IMR-90 (cell line): ENCODE results near the gene RNF113B.

DNA sequence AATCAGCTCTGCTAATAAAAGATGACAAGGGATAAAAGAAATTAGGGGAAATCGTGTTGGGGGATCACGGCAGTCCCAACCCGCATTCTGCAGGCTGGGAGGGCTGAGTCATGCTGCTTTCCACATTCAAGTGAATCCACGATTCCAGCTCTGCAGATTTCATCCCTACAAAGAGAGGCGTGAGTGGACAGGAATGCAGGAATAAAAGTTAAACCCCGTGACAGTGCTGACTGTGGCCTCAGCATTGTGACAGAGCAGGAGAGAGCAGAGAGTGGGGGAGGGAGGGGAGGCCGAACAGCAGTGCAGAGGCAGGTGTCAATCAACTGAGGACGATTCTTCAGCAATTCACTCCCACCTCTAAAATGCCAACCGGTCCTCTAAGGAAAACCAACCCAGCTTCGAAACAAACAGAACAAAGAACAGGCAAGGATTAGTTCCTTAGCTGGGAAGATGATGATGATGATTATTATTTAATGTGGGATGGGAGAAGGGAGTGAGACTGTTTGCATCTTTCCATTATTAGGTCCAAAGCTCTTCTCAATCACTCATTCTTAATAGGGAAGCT lies 66.4 kb upstream of the RAP2A start:
- RRBS: no CpG with 5 or more reads among the region's 10 CpGs
CAGE:
- cytosol, long polyA plus RNA: no peak
- long polyA plus RNA: no peak
- nucleus, long polyA plus RNA: no peak

DNA sequence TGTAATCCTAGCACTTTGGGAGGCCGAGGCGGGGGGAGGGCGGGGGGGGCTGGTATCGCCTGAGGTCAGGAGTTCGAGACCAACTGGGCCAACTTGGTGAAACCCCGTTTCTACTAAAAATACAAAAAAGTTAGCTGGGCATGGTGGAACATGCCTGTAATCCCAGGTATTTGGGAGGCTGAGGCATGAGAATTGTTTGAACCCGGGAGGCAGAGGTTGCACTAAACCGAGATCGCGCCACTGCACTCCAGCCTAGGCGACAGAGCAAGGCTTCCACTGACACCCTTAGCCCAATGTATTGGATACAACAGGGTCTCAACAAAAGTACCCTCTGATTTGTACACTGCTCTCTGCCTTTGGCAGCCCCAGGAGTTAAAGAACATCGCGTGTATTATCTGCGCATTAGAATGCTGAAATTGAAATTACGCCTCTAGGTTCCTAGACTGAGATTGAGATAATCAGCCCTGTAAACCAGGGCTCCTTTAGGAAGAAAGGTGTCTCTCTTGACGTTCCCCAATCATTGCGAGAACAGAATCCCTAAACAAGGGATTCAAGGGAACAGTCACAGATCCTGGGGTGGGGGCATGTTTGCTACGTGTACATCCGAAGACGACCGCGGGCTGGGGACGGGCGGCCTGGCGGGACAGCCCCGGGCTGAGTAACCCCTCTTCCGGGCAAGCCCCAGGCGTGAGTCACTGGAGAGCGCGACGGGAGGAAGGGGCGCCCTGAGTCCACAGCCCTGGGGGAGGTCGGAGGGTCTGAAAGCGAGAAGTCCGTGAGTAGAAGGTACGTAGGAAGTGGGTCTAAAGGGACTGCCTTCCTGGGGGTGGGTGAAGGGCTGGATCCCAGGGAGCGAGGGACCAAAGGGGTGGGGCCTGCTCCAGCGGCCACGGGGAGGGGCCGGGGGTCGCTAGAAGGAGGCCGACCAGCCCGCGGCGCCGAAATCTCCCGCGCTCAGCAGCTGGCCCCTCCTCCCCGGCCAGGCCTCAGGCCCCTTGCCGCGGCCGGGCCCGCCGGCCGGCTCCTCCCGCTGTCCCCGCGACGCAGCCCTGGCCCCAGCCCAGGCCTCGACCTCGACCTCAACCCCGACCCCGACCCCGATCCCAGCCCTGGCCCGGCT lies 22.1 kb downstream of the IPO5 start:
- RRBS: 1% methylated on average over 13 of the region's 65 CpGs
CAGE:
- cytosol, long polyA plus RNA: start-site peak on the plus strand centred at position 714 of the sequence, 61 bp wide, 23 and 41 reads in 2 replicates
- long polyA plus RNA: no peak
- nucleus, long polyA plus RNA: no peak

DNA sequence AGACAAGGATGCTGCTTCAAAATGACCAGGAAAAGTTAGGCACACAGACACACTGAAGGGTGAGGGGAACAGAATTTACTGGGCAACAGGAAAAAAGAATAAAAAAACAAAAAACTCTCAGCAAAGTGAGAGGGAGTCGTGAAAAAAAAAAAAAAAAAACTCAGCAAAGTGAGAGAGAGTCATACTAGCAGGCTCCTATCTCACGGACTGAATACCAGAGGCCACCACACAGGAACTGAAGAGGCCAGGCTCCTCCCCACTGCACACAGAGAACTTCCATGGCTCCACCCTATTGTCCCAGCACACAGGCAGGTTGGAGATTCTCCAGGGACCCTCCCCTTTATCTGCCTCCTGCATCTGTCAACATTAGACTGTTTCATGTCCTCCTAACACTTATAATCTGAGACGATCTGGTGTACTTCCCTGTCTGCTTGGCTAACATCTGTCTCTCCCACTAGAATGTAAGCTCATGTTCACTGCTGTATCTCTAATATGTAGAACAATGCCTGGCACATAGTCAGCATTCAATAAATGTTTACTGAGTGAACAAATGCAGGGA lies 37.0 kb upstream of the FARP1 start:
- RRBS: no CpG with 5 or more reads among the region's 3 CpGs
CAGE:
- cytosol, long polyA plus RNA: no peak
- long polyA plus RNA: no peak
- nucleus, long polyA plus RNA: no peak

- RRBS: 98% methylated on average over 7 of the region's 27 CpGs
CAGE:
- cytosol, long polyA plus RNA: no peak
- long polyA plus RNA: no peak
- nucleus, long polyA plus RNA: no peak
These were observed at the start of gene RNF113B for GRCh38 chr13:98177038-98177389. TSS of gene RNF113B (minus strand) at chr13:98177269.

DNA sequence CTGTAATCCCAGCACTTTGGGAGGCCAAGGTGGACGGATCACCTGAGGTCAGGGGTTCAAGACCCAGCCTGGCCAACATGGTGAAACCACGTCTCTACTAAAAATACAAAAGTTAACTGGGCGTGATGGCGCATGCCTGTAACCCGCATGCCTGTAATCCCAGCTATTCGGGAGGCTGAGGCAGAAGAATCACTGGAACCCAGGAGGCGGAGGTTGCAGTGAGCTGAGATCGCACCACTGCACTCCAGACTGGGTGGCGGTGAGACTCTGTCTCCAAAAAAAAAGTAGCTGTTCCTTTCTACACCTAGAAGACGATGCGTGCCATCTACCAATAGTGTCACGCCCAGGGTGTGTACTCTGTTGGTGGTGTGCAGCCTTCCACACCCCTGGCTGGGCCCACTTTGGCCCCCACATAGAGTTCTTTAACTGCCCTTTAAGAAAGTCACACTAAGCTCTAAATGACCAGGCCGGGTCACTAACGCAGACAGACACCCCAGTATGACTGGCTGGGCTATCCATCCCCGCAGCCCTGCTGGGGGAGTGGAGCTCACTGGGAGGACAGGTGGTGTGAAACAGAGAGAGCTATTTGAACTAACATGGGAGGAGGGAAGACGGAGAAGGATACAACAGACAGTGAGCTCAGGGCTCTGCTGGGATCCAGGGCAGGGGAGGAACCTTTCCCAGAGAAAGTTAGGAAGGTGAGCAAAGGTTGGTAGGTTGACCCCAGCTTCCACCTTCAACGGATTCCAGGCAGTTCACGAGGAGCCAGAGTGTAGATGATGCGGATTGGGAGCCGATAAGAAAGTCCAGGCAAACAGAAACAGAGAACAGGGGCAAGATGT lies 70.1 kb upstream of the RNF113B start:
- RRBS: no CpG with 5 or more reads among the region's 20 CpGs
CAGE:
- cytosol, long polyA plus RNA: no peak
- long polyA plus RNA: no peak
- nucleus, long polyA plus RNA: no peak

GRCh38 chr13:98267102-98267626 lies 90.1 kb upstream of the RNF113B start:
- RRBS: no CpG with 5 or more reads among the region's 11 CpGs
CAGE:
- cytosol, long polyA plus RNA: no peak
- long polyA plus RNA: no peak
- nucleus, long polyA plus RNA: no peak

GRCh38 chr13:98390518-98391076 lies 186.3 kb downstream of the STK24 start:
- RRBS: no CpG with 5 or more reads among the region's 4 CpGs
CAGE:
- cytosol, long polyA plus RNA: no peak
- long polyA plus RNA: no peak
- nucleus, long polyA plus RNA: no peak

DNA sequence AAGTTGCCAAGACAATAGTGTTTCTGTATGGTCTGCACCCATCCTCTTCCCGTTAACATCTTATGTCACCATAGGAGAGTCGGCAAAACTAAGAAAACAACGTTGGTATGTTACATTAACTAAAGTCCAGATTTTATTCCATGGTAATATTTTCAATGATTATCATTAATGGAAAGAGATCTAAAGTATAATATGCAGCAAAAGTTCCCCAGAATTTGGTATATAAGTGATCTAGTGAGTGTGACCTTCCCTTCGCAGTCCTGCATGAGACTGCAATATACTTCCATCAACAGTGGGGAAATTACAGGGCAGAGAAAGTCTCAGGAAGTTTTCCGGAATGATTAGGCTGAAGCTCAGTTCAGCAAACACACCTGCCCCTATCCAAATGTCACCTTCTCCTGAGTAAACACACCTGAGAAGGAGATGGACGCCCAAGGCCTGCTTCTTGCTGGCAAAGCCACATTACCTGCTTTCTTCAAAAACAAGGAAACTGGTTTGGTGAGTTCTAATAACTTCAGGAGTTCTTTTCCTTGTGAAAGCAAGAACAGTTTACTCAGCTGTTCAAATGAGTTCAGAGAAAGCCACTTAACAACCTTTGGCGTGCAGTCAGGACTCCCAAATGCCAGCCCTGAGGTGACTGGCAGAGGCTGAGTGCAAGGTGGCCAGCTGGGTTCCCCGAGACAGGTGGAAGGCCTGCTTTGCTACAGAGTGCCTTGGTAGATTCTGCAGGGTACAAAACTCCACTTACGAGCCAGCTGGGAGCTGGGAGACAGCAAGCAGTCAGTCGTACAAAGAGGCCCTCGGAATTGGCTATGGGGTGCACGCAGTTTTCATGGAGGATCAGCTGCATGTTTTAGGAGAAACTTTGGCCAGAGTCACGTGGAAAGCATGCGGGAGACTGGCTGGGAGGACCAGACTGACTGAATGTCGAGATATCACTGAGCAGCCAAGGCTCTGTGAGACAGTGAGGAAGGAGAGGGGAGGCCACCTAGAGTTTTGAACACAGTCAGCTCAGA lies 160.5 kb downstream of the STK24 start:
- RRBS: no CpG with 5 or more reads among the region's 15 CpGs
CAGE:
- cytosol, long polyA plus RNA: no peak
- long polyA plus RNA: no peak
- nucleus, long polyA plus RNA: no peak

- RRBS: no CpG with 5 or more reads among the region's 29 CpGs
CAGE:
- cytosol, long polyA plus RNA: no peak
- long polyA plus RNA: no peak
- nucleus, long polyA plus RNA: no peak
These were observed 93.7 kb downstream of the STK24 start for GRCh38 chr13:98482913-98483854.

- RRBS: no CpG with 5 or more reads among the region's 10 CpGs
CAGE:
- cytosol, long polyA plus RNA: no peak
- long polyA plus RNA: no peak
- nucleus, long polyA plus RNA: no peak
These were observed 93.0 kb downstream of the STK24 start for GRCh38 chr13:98483855-98484347.

- RRBS: 90% methylated on average over 2 of the region's 9 CpGs
CAGE:
- cytosol, long polyA plus RNA: no peak
- long polyA plus RNA: no peak
- nucleus, long polyA plus RNA: no peak
These were observed 86.4 kb downstream of the STK24 start for GRCh38 chr13:98490408-98490932.

DNA sequence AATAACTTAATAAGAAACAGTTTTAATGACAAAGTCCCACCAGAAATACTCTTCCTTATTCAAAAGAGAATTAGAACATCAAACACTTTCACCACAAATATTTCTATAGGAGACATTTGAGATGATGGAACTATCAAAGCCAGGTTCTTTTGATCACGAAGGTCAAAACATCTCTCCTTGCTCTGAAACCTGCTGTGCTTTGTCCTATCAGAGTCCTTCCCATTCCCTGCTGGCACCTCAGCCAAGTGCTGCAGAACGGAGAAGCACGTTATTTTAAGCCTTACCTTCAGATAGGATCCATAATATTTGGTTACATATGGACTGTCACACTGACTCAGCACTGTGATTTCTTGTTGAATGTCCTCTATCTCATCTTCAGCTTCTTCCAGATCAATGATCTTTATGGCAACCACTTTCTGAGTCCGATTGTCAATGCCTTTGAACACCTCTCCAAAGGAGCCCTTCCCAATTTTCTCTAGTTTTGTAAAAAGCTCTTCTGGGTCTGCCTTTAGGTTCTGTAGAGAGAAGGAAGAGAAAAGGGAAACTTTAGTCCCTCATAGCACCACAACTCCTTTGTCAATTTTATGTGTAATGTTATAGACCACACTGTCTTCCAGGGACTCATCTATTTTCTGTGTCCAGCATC lies 57.8 kb downstream of the STK24 start:
- RRBS: no CpG with 5 or more reads among the region's 4 CpGs
CAGE:
- cytosol, long polyA plus RNA: no peak
- long polyA plus RNA: no peak
- nucleus, long polyA plus RNA: no peak

- RRBS: 88% methylated on average over 4 of the region's 30 CpGs
CAGE:
- cytosol, long polyA plus RNA: no peak
- long polyA plus RNA: no peak
- nucleus, long polyA plus RNA: no peak
These were observed 33.9 kb downstream of the STK24 start for GRCh38 chr13:98542816-98543670.

DNA sequence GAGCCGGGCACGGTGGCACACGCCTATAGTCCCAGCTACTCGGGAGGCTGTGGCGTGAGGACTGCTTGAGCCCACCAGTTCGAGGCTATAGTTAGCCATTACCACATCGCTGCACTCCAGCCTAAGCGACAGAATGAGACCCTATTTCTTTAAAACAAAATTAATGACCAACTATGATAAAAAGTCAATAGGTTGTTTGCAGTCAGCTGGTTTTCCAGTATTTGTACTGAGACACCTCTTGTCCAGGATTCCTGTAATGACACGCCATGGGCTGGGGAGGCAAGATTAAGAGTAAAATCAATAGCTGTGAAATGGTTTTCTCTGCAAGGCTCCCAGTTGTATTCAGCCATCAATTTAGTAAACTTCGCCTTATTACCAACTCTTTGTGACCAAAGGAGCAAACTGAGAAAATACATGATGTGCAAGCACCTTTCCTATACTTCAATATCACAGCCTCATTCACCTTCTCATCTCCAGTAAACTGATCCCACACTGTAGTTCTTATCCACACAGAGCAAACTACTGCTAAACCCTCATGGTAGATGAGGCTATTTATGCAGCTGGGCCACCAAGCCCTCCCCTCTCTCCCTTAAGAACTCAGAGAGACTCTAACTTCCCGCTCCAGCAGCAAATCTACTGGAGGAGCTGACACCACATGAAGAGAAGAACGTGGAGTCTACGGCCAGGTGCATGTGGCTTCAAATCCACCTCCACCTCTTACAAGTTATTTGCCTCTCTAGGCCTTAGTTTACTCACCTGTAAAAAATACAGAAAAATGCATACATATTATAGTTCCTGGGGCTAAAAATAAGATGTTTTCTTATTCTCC lies 29.3 kb downstream of the STK24 start:
- RRBS: no CpG with 5 or more reads among the region's 13 CpGs
CAGE:
- cytosol, long polyA plus RNA: no peak
- long polyA plus RNA: no peak
- nucleus, long polyA plus RNA: no peak

- RRBS: no CpG with 5 or more reads among the region's 5 CpGs
CAGE:
- cytosol, long polyA plus RNA: no peak
- long polyA plus RNA: no peak
- nucleus, long polyA plus RNA: no peak
These were observed 28.6 kb downstream of the STK24 start for GRCh38 chr13:98548229-98548712.

- RRBS: no CpG with 5 or more reads among the region's 11 CpGs
CAGE:
- cytosol, long polyA plus RNA: no peak
- long polyA plus RNA: no peak
- nucleus, long polyA plus RNA: no peak
These were observed 11.2 kb downstream of the STK24 start for GRCh38 chr13:98565665-98566196.

GRCh38 chr13:98784879-98785128 lies 32.3 kb upstream of the SLC15A1 start:
- RRBS: no CpG with 5 or more reads among the region's 4 CpGs
CAGE:
- cytosol, long polyA plus RNA: no peak
- long polyA plus RNA: no peak
- nucleus, long polyA plus RNA: no peak

DNA sequence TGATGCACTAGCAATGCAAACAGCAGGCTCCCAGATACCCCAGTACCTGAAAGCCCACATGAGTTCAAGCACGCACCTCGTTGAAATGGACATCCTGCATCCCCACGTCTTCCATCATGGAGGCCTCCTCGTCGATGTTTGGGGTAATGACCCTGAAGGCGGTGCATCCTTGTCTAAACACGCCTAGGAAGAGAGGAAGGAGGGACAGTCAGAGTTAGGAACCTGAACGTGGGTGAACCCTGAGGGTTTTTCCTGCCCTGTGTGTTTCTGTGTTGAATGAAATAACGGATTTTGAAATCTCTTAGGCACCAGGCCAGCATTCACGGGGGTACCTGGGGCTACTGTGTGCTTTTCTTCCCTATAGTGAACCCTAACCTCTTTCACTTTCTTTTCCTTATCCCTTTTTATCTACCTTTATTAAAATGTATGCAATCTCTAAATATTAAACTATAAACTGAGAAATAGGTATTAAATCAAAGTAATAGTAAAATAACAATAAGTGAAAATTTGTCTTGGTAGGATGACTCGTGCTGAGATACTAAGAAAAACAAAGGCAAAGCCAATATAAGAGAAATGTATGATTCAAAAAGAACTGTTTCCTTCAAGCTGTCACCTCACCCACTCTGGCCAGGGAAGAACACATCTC lies 72.0 kb upstream of the SLC15A1 start:
- RRBS: no CpG with 5 or more reads among the region's 11 CpGs
CAGE:
- cytosol, long polyA plus RNA: no peak
- long polyA plus RNA: no peak
- nucleus, long polyA plus RNA: no peak

GRCh38 chr13:98827399-98827980 lies 75.0 kb upstream of the SLC15A1 start:
- RRBS: no CpG with 5 or more reads among the region's 16 CpGs
CAGE:
- cytosol, long polyA plus RNA: no peak
- long polyA plus RNA: no peak
- nucleus, long polyA plus RNA: no peak

GRCh38 chr13:98828560-98829090 lies 76.2 kb upstream of the SLC15A1 start:
- RRBS: no CpG with 5 or more reads among the region's 2 CpGs
CAGE:
- cytosol, long polyA plus RNA: no peak
- long polyA plus RNA: no peak
- nucleus, long polyA plus RNA: no peak